LUHMES (cell line): ENCODE data around the genes PNMA5 and SRPK3.

DNA sequence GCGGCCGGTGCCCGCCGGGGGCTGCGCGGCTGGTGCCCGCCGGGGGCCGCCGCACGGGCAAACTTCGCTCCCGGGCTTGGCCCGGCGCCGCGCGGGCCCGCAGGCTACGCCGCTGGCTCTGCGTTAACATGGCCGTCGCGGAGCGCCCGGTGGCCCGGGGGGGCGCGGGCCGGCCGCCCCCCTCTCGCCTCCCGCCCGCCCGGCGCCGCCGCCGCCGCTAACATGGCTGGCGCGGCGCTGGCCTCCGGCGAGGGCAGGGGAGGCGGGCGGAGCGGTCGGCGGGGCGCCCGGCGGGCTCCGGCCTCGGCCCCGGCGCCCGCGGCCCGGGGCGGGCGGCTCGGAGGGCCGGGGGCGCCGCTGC lies 690 bp downstream of the HMGB3 start:
- PRO-cap, result no peak

DNA sequence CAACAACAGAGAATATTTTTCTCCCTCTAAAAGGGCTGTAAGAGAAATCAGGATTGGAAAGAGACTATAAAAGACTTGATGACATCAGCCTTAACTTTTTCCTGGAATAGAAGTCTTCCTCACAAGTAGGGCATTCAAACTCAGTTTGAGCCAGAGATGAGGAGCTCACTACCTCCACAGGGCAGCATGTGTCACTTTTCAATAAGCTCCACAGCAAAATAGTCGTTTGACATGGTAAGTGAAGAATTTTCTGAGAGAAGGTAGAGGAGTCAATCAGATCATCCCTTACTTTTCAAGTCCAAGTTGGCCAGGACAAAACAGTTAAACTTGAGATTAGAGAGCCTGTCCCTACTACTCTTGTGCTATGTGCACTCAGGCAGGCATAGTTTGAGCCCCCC lies 9.0 kb upstream of the GABRE start:
- PRO-cap, result no peak

DNA sequence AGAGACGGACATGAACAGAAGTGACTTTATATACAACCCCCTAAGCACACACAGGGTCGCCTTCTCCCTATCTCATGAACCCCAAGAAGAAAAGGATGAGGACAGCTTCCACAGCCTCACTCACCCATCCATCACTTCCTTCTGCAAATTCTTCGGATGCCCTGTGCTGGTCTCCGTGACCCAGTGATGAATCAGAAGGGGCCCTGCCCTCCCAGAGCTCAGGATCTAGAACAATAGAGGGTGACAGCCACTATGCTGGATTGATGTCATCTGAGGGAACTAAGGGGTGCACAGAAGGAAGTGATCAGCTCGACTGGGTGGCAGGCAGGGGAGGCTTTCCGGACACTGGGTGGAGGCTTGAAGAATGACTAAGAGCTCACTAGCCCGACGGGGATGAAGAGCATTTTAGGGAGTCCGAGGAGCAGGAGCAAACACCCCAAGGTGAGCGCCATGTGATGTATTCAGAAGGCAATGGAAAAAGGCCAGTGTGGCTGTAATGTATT lies 1.4 kb upstream of the ZNF185 start:
- PRO-cap, result no peak

DNA sequence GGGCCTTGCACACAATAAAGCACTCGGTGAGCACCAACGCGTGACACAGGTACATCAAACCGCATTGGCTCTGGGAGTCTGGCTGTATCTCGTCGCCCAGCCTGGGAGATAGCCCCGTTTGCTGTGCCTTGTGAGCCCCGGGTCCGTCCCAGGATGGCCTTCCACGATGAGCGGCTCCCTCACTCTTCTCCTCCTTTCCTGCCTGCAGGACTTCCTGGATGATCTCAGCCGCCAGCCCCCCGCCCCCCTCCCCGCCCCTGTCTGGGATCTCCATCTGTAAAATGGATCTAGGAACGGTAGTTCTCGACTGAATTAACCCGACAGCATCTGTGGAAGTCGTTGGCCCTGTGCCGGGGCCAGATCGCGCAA lies 524 bp upstream of the ZNF185 start:
- PRO-cap, result no peak

- PRO-cap, result no peak
Measured at GRCh38 chrX:152993886-152994376, at the start of gene PNMA5. Gene PNMA5 (minus strand): TSS chrX:152994116.

GRCh38 chrX:153412048-153412688 lies 896 bp downstream of the ZFP92 start:
- PRO-cap, result no peak

GRCh38 chrX:153462197-153462775 lies 8.1 kb downstream of the HAUS7 start:
- PRO-cap, result no peak

DNA sequence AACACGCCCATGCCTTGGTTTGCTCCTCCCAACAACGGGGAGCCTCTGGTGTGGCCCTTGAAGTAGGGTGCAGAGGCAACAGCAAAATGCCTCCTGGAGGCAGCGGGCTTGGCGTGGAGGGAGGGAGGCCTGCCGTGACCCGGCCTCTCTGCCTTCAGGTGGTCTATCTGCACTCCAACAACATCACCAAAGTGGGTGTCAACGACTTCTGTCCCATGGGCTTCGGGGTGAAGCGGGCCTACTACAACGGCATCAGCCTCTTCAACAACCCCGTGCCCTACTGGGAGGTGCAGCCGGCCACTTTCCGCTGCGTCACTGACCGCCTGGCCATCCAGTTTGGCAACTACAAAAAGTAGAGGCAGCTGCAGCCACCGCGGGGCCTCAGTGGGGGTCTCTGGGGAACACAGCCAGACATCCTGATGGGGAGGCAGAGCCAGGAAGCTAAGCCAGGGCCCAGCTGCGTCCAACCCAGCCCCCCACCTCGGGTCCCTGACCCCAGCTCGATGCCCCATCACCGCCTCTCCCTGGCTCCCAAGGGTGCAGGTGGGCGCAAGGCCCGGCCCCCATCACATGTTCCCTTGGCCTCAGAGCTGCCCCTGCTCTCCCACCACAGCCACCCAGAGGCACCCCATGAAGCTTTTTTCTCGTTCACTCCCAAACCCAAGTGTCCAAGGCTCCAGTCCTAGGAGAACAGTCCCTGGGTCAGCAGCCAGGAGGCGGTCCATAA lies 9.2 kb upstream of the ATP2B3 start:
- PRO-cap, result no peak

DNA sequence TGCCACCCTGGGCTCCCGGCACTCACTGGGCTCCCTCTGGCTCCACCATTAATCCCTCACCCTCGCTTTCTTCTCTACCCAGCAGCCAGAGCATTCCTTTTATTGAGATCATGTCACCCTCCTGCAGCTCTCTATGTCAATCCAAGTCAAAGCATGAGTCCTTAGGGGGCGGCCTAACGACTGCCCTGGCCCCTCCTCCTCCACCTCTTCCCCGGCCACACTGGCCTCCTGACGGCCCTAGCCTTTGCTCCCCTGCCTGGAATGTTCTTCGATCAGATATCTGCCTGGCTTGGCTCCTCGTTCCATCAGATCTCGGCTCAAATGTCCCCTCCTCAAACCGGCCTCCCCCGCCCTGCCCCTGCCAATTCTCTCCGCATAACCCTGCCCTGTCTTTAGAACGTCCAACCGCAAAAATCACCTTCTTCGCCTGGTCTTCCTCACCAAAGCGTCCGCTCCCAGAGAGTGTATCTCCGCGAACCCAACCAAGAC lies 645 bp upstream of the PNCK start:
- PRO-cap, result no peak

DNA sequence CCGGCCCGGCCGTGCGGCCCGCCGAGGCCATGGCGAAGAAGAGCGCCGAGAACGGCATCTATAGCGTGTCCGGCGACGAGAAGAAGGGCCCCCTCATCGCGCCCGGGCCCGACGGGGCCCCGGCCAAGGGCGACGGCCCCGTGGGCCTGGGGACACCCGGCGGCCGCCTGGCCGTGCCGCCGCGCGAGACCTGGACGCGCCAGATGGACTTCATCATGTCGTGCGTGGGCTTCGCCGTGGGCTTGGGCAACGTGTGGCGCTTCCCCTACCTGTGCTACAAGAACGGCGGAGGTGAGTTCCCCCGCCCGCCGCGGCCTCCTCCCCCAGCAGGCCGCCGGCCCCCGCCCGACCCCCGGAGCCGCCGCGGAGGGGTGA lies 807 bp downstream of the SLC6A8 start:
- PRO-cap, result no peak

DNA sequence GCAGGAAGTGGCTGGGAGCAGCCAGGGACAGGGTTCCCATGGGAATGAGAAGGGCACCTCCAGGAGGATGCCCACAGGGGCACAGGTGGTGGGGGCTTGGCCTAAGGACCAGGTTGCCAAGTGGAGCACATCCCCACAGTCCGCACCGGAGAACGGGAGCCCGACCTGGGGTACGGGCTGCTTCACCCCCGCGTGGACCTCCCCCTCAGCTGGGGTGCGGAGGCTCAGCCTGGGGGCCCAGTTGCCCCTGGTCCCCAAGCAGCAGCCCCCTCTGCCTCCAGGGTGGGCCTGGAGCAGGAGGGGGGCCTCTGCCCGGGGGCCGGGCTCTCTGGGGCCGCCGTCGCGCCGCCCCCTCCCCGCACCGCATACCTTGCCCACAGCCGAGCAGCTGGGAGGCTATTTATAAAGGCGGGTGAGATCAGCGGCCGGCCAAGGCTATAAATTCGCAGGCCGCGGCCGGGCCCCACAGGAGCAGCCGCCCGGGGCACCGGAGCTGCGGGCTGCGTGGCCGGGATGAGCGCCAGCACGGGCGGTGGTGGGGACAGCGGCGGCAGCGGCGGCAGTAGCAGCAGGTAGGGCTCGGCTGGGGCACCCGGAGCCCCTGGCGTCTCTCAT lies at the start of gene SRPK3:
SRPK3 (plus strand) TSS at position 468 of the 615 bp plus-strand sequence.
- PRO-cap, result unidirectional peak, plus-strand start at position 467 of the sequence

GRCh38 chrX:153829302-153829776 lies 1.0 kb downstream of the PDZD4 start:
- PRO-cap, result no peak

- PRO-cap, result no peak
Measured at GRCh38 chrX:153931625-153932337, 3.1 kb downstream of the NAA10 start.

- PRO-cap, result no peak
Measured at GRCh38 chrX:154028747-154029215, 9.1 kb upstream of the IRAK1 start.

GRCh38 chrX:154096066-154096509 lies 1.4 kb downstream of the MECP2 start:
- PRO-cap, result no peak

- PRO-cap, result no peak
Measured at GRCh38 chrX:154123608-154124430, 20.2 kb upstream of the OPN1LW start.

- PRO-cap, result no peak
Measured at GRCh38 chrX:154354769-154355312, 19.6 kb downstream of the FLNA start.

DNA sequence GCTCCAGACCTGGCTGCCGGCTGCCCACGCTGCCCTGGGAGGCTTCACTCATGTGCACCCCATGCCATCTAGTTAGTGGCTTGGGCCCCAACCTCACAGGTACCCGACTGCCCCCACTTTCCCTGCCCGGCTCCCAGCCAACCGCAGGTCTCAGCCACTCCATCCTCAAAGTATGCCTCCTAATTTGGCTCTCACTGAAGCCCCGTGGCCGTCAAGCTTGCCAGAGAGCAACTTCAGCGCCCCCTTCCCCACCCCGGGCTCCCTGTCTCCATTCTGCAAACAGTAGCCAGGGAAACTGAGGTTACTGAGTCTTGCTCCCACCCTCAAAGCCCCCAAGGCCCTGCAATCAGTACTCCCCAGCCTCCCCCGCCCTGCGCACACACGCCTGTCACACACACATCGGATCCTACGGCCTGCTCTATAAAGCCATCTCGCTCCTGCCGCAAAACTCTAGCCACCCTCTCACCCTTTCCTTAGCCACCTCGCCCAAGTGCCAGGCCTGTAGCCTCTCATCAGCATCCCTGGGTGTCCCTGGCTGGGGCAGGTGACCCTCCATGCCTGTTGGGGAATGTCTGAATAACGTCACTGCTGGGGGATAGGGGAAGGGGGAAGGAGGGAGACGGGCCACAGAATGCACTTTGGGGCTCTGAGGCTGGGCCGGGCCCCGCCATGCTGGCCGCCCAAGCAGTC lies 18.2 kb downstream of the FLNA start:
- PRO-cap, result no peak

- PRO-cap, result no peak
Measured at GRCh38 chrX:154358826-154359612, 15.4 kb downstream of the FLNA start.

DNA sequence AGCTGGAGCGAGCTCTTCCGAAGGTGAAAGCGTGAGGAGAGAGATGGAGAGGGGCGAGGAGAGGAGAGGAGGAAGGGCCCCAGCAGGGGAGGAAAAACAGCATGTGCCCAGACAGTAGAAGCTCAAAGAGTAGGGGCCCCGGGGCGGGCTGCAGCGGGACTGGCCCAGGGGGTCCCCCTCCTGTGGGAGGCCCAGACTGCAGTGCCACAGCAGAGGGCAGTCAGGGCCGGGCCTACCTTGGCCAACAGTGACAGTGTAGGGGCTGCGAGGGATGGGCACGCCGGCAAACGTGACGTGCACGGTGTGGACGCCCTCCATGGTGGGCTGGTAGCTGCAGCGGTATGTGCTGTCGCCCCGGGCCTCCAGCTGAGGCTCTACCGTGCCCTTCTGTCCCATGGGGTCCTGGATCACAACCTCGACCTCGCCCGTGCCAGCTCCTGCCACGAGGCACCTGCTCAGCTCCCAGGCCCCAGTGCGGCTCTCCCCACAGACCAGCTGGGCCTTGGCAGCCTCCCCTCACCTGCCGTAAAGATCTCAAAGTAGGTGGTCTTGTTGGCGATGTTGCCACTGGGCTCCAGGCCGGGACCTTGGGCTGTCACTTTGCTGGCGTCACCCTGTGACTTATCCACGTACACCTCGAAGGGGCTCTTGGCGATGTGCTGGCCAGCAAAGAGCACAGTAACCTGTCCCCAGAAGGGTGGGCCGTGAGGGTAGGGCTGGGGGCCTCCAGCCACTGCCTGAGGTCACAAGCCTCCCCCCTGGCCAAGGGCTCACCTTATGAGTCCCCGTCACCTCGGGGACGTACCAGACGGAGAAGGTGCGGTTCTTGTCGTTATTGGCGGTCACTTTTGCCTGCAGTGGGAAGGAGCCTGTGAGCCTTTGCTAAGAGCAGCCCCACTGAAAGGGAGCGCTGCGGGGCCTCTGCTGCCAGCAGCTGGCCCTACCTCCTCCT lies 8.4 kb downstream of the FLNA start:
- PRO-cap, result no peak